ENCODE measurements around a stretch of chr15.

DNA sequence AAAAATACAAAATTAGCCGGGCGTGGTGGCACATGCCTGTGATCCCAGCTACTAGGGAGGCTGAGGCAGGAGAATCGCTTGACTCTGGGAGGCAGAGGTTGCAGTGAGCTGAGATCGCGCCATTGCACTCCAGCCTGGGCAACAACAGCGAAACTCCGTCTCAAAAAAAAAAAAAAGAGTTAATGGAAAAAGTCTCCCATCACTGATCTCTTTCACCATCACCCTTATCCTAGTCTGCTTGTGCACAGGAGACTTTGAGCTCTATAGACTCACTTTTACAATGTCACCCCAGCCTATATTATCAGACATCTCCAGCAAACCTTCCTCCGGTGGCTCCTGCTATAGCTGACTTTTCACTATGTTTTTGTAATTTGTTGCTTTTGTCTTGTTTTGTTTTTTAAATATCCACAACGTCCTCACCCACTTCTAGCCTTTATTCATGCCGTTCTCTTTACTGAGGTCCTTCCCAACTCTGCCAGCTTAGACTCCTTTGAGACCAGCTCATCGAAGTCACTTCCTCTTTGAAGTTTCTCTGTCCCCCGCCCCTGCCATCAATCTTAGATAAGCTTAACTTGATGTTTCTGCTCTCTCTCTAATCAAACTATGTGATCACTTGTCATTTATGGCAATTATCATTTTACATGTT lies 82.8 kb upstream of the CHD2 start:
- PRO-cap, 8 experiments: no peak in any of the 8 experiments

DNA sequence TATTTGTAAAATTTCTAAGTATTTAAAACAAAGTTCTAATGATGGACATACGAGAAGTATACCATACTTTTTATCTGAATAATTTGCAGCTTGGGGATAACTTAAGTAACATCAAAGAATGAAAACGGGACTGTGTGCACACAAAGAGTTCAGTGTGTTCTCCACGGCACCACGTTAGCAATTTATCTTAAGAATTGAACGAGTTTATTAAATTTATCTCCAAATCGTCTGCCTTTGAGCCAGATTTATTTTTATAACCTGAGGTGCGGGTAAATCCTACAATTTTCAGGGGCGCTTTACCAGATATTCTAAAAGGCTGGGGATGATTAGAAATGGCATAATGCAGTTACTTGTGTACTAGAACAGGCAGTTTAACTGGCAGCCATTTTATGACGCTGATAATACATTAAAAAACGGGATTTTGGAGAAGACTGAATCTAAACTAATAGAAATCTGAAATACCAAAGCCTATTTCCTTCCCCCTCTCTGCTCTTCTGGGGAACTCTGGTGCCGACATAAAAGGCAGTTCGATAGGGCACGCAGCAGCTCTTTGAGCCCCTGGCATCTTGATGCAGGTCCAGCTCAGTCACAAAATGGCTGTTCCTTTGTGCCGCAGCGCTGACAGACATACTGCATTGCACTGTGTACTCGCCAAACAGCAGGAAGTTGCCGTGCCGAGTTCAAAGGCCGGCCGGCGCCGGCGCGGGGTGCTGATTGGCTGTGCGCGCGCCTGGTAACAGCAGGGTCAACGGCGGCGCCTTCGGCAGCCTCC lies 3.7 kb downstream of the CHD2 start:
- PRO-cap, 8 experiments: peak in 8 of 8 experiments; most common plus-strand start position 119 of the sequence (in 2); most common minus-strand start position 590 of the sequence (in 5)

GRCh38 chr15:92906468-92907721 lies 6.8 kb downstream of the CHD2 start:
- PRO-cap, 8 experiments: peak in 1 of 8 experiments; most common plus-strand start chr15:92907327 (in 1)

- PRO-cap, 8 experiments: peak in 6 of 8 experiments; most common plus-strand start chr15:92918884 (in 5)
These were observed 18.6 kb downstream of the CHD2 start for GRCh38 chr15:92918754-92919028.

DNA sequence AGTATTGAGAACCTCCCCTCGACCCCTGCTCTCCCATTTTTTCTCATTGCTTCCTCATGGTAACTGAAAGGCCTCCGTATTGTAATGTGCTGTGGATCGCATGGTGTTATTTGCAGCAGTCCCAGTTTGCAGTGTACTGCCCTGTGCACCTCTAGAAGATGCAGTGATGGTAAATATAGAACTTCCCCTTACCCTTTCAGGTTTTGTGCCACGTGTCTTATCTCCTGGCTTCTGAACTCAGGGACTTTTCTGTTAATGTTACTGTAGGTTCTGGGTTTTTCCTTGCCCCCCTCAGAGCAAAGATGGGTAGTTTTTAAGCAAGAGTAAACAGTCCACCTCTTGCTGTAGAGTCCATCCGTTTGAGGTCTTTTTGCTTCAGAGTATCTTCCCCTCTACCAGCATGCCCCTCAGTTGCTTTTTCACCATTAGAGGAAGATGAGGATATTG lies 22.3 kb downstream of the CHD2 start:
- PRO-cap, 8 experiments: peak in 1 of 8 experiments; most common plus-strand start position 296 of the sequence (in 1); most common minus-strand start position 160 of the sequence (in 1)

DNA sequence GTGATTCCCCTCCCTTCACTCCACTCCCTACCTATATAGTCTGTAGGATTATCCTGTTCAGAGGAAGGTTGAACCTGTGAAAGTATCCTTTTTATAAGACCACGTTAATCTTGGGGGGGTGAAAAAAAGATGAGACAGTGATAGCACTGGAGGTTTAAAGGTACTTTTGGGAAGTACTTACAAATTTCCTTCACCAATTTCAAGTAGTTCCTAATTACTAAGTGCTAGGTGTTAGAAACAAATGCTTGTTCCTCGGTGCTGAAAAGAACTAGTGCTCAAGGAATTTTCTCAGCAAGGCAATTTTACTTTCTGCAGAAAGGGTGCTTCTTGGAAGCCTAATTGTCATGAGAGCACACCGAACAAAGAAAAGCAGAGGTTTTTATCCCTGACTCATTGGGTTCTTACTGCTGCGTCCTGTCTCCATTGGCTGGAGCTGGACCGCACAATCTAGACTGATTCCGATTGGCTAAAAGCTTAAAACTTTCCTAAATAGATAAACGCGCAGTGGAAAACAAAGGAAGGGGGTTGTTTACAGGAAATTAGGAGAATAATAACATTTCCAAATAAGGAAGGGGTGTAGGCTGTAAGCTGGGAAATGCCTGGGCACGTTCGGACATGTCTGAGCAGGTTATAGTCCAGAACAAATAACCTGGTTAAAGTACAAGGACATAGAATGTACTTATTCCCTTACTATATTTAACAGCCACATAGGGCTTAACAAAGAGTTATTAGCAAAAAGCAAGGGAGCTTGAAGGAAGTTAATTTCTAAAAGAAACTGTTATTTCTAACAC lies 49.6 kb downstream of the CHD2 start:
- PRO-cap, 8 experiments: peak in 5 of 8 experiments; most common plus-strand start position 110 of the sequence (in 5)

- PRO-cap, 8 experiments: no peak in any of the 8 experiments
These were observed 25.6 kb downstream of the RGMA start for GRCh38 chr15:93063245-93063885.

GRCh38 chr15:93070092-93070514 lies 18.9 kb downstream of the RGMA start:
- PRO-cap, 8 experiments: no peak in any of the 8 experiments

DNA sequence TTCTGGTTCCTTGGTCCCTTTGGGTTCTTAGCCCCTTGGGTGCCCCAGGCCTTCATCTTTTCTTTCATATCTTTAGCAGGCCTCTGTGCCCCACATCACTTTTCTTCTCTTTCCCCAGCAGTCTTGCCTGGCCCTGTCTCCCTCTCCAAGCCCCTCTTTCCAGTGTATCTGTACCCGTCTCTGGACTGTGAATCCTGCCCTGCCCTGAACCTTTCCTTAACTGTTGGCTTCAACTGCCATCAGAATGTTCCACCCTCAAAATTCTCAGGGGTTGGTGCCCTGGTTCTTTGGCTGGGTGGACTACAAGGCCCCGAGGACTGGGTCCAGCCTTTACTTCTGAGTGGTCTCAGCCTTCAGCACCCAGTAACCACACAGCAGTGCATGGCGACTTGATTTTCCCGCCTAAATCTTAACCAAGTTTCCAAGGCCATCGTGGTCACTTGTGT lies 333.4 kb upstream of the RGMA start:
- PRO-cap, 8 experiments: no peak in any of the 8 experiments

DNA sequence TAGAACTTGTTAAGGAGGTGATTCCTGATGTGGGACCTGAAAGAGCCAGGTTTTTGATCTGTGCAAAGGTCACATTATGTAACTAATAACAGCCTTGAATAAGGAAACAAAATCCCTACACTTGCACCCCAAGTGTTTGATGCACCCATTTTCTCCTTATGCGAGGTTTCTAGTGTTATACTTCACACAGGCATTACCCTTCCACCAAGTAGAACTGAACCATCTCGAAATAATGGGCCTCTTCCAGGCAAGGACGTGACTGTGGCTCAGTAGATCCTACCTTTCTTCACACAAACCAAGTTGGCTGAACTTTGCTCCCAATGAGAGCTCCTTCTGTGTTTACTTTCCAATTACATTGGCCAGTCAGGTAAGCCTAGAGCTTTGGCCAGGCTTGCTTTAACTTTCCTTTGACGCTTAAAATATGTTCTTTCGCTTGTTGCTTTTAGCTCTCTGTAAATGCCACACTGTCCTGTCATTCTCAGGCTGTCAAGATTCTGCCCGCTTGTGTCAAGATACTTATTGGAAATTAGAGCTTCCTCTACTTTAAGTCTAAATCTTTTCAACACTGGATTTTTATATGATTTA lies 16.9 kb downstream of the MCTP2 start:
- PRO-cap, 8 experiments: no peak in any of the 8 experiments

DNA sequence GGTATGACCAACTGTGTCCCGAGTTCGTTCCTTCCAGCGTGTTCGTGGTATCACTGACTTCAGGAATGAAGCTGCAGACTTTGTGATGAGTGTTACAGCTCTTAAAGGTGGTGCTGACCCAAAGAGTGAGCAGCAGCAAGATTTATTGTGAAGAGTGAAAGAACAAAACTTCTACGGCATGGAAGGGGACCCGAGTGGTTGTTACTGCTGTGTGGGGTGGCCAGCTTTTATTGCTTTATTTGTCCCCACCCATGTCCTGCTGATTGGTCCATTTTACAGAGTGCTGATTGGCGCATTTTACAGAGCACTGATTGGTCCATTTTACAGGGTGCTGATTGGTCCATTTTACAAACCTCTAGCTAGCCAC lies 1016.0 kb downstream of the MCTP2 start:
- PRO-cap, 8 experiments: no peak in any of the 8 experiments

DNA sequence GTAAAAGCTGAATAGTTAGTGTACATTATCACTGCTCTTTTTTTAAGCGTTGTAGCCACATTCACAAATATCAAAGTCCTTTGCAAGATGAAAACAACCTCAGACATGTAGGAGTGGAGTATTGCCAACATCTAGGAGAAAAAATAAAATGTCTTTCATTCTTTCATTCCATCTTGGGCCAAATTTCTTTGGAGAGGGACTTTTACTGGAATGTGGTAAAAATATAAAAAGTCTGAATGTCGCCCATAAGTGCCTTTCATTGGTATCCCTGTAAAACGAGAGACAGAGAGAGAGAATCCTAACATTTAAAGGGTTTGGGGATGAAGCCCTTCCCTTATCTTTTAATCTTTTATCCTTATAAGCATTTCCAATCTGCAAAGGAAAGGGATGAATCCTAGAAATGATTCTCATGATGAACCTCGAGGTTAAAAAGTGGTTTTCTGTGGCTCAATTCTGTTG lies 1031.6 kb downstream of the MCTP2 start:
- PRO-cap, 8 experiments: no peak in any of the 8 experiments

- PRO-cap, 8 experiments: no peak in any of the 8 experiments
These were observed 1004.5 kb upstream of the NR2F2 start for GRCh38 chr15:95326004-95326445.

DNA sequence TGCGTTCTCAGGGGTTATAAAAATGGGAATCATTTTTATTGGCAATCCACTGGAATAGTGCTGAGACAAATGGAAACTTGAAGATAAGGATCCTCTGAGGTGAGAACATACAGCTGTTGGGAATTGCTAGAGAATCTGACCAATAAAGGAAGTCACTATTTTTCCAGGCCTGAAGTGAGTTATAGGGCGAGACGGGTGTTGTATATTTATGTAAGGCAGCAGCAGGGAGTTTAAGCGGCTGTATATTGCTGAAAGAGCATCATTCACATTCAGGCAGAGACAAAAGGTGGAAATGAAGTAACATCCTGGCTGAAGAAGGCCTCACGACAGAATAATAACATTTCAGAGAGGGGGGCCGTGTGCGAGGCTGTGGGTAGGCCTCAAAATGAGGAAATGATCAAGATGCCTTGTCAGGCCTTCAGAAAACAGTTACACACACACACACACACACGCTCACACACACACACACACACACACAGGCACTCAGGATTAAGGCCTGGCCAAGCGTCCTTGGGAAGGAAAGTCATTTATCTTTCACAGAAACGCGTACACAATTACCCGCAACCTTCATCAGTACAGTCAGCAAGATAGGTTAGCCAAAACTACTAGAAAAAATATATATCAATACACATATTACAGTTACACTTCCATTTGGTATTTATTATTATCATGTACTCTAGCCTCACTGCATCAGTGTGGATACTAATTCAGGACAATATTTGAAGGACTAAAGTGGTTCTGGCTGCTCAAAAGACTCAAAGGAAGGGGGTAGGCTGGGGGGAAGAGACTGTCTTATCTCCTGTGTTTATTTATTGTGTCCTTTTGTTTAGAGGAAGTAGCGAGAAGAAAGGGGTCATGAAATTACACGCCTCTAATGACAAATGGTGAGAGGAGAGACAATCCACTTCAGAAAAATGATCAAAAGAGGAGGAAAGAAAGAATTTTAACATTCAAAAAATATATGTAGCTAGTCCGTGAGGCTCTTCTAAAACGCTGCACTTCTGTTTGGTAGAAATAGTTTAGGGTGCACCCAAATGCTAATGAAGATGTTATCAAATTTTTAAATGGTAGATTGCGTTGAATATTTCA lies 964.6 kb upstream of the NR2F2 start:
- PRO-cap, 8 experiments: no peak in any of the 8 experiments

DNA sequence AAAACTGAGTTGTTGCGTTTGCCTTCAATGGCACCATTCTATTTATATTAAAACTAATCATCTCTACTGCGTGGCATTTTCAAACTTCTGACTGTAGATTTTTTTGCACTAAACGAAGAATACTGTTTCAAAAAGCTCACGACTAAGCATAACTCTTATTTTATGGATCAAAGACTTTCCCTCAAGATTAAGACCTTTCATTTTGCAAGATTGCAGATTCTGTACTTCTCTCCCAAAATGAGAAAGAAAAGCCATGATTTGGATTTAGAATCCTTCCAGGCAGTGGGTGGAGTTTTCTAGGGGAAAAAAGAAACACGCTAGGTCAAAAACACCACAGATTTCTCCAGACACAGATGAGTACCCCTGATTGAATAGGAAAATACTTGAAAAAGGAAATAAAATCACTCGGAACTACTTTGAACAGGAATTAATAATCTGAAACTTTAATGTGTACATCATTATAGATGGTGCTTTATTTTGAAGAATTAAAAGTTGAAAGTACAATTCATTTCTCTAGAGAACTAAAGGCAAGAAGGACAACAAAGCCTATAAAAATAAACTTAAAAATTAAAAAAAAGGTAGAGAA lies 617.1 kb upstream of the NR2F2 start:
- PRO-cap, 8 experiments: no peak in any of the 8 experiments

- PRO-cap, 8 experiments: no peak in any of the 8 experiments
These were observed 483.7 kb upstream of the NR2F2 start for GRCh38 chr15:95846748-95847251.

- PRO-cap, 8 experiments: no peak in any of the 8 experiments
These were observed 455.9 kb upstream of the NR2F2 start for GRCh38 chr15:95874495-95875012.

DNA sequence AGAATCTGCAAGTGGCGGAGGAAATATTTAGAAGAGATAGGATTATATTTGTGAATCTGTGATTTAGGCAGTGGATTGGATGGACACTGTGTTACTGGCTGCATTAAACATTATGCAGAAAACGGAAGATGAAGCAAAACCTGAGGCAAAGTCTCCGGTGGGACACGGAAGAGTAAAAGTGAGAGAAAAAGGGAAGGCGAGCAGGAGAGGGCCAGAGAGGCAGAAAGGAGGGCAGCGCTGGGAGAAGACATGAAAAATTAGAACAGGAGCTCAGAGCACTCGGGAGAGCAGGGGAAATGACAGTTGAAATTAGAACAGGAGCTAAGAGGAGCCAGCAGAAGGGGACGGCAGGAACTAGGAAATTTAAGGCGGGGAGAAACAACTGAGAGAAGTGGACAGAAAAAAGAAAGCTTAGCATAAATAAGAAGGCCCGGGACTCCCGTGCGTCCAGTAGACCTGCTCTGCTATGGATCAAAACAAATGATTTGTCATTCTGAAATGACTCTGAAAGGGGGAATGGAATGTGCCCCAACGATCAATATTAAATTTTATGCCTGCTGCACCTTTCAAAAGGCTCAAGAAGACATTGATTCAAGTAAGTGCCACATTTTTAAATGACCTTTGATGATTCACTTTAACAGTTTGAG lies 340.1 kb upstream of the NR2F2 start:
- PRO-cap, 8 experiments: no peak in any of the 8 experiments

DNA sequence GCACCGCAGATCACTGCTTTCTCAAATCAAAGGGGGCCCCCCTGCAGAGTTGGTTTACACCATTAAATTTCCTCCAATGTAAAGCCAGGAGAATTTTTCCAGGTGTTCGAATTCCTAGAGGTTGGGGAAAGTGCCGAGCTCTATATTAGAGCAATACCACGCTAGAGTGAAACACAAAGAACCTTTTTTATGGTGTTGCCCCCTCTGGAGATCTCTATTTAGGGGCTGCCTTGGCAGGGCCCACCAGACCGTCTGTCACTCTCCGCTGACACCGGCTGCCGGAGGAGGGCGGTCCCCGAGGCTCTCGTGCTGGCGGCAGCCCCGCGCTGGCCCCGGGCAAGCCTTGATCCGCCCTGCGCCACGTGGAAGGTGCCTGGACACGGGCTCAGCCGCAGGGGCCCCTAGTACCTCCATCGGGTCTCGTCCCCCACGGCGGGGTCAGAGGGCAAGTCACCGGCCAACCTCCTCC lies 277.8 kb upstream of the NR2F2 start:
- PRO-cap, 8 experiments: no peak in any of the 8 experiments

GRCh38 chr15:96158815-96159465 lies 171.6 kb upstream of the NR2F2 start:
- PRO-cap, 8 experiments: no peak in any of the 8 experiments

Measured in peripheral blood mononuclear cell (primary cell).